HTERT-HM (cell line): ENCODE measurements around a stretch of chr10.

DNA sequence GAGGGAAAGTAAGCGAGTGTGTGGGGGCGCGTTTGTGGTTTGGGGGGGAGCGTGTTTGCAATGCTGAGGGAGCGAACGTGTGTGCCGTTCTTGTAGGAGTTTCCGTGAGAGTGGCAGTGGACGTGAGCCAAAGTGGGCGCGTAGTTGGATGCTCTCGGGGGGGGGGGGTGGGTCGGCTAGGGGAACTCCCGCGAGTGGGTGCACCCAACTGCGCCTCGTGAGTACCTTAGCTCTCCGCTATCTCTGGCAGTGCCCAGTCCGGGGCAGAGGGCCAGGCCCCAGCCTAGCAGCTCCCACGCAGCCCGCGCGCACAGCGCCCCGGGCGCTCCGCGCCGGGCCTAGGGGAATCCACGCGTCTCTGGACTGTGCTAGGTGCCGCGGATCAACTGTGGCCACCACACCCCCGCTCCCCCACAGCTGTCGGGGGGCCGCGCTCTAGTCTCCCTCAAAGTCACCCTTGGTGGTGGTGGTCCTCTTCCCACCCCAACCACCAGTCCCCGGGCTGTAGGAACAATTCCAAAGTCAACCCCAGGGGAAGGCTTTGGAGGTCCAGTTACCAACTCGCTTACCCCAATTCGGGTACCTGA is 842 bp upstream of the ZMIZ1 start:
- RRBS, result 3% methylated on average over 10 of the region's 40 CpGs

DNA sequence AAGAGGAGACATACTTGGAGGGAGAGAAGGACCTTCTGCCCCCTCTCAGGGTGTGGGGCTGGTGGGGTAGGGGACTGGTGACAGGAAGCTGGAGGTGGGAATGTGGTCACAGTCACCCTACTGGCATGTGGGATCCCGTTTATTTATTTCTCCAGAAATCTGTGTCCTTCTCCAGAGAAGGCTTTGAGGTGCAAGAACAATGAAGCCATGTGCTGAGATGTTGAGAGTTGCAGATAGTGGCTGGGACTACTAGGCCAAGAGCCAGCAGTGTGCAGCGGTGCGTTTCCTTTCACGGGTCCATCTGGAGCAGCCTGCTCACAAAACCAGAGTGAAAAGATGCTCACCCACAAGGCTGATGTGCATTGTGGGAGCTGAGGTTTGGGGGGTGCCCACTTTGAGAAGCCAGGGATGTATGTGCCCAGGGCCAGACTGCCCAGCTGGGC is 21.7 kb downstream of the ZMIZ1 start:
- RRBS, result no CpG with 5 or more reads among the region's 4 CpGs

- RRBS, result no CpG with 5 or more reads among the region's 7 CpGs
These were observed 22.6 kb downstream of the ZMIZ1 start for GRCh38 chr10:79091339-79091854.

GRCh38 chr10:79099333-79099587 is 30.5 kb downstream of the ZMIZ1 start:
- RRBS, result no CpG with 5 or more reads among the region's 2 CpGs

GRCh38 chr10:79118582-79119497 is 50.1 kb downstream of the ZMIZ1 start:
- RRBS, result 80% methylated on average over 1 of the region's 22 CpGs

DNA sequence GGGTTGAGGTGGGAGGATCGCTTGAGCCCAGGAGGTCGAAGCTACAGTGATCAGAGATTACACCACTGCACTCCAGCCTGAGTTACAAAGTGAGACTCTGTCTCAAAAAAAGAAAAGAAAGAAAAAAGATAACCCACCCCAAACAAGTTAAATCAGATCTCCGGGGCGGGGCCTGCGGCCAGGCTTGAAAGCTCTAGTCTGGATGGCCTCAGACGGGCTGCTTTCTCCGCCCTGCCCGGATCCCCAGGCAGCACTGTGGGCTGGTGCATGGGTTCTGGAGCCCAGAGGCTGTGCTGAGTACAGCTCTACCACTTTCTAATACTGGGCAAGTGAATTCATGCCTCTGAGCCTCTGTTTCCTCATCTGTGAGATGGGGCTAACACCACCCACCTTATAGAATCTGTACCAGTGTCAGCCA is 83.6 kb downstream of the ZMIZ1 start:
- RRBS, result 36% methylated on average over 6 of the region's 8 CpGs

DNA sequence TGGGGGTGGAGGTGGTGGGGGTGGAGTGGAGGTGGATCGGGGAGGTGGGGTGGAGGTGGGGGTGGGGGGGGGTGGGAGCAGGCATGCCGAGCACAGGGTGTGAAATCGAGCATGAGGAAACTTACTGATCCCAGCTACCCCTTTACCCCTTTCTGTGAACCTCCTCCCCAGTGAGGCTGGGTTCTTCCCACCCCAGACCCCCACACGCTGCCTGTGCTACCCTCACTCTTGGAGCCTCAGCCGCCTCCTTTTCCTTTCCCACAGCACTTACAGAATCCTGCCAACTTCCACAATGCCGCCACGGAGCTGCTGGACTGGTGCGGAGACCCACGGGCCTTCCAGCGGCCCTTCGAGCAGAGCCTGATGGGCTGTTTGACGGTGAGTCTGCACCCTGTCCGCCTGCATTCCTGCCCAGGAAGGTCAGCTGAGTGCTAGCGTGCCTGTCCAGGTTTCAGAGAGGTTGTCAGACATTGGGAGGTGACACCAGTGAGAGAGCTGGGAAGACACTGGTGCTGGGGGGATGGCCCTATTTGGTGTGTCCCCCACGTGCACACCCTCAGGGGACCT is 139.1 kb upstream of the PPIF start:
- RRBS, result no CpG with 5 or more reads among the region's 15 CpGs

GRCh38 chr10:79221019-79221580 is 126.2 kb upstream of the PPIF start:
- RRBS, result no CpG with 5 or more reads among the region's 26 CpGs

- RRBS, result no CpG with 5 or more reads among the region's 8 CpGs
These were observed 120.9 kb upstream of the PPIF start for GRCh38 chr10:79226058-79227023.

DNA sequence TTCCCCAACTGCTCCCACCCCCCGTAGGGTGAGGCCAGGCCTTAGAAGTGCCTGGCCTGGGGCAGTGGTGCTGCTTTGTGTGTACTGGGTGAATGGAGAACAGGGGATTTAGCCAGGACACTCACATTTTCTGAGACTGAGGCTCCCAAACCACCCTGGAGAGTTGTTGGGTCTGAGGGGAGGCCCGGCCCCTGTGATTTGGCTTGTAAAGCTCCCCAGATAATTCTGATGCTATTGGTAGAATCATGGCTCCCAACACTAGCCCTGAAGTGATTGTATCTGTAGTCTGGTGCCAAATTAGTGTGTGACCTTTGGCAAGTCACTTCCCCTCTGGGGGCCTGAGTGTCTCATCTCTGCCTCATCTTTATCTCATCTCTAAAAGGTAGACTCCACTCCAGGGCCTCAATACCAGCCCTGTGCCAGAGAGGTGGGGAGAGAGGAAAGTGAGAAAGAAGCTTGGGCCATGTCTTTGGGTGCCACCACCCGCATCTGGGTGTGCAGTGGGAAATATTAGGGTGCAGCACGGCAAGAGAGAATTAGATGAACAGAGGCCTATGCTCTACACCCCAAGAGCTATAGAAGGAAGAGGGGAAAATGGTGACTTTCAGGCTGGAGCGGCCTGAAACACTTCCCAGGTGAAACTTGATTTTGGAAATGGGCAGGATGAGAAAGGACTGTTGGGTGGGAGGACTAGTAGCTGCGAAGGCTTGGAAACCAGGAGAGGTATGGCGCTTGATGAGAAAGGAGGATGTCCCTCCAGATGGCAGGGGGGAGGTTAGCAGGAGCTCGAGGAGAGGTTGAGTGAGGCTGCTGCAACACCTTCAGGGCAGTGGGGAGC is 99.4 kb upstream of the PPIF start:
- RRBS, result no CpG with 5 or more reads among the region's 8 CpGs

- RRBS, result no CpG with 5 or more reads among the region's 9 CpGs
These were observed 98.8 kb upstream of the PPIF start for GRCh38 chr10:79248444-79248816.

GRCh38 chr10:79250092-79250680 is 97.1 kb upstream of the PPIF start:
- RRBS, result no CpG with 5 or more reads among the region's 7 CpGs

DNA sequence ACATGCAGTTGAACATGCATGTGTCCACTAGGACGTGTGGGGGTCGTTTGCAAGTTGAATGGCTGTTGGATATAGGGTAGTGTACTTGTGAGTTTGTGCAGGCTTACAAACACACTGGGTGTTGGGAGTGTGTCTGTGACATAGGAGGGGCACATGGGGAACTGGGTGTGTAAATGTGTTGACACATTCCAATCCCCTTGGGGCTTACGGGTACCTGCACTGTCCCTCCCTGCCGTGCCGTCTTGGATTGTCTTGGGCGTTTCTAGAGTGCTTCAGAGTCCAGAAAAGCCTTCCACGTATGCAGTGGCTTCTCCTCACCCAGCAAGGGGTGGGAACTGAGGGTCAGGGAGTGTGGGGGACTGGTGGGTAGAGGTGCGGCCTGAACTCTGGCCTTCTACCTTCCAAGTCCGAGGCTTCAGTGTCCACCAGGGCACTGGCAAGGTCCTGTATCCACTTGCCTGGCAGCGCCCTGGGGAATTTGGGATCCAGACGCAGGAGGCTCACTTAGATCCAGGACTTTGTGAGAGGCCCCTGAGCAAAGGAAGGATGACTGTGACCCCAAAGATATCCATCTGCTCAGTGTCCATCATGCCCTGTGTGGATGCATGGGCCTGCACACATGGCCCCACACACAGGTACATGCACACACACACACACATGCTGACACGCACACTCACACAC is 93.9 kb upstream of the PPIF start:
- RRBS, result no CpG with 5 or more reads among the region's 12 CpGs

GRCh38 chr10:79254930-79255911 is 92.0 kb upstream of the PPIF start:
- RRBS, result no CpG with 5 or more reads among the region's 24 CpGs

GRCh38 chr10:79287874-79288967 is 59.0 kb upstream of the PPIF start:
- RRBS, result no CpG with 5 or more reads among the region's 20 CpGs

DNA sequence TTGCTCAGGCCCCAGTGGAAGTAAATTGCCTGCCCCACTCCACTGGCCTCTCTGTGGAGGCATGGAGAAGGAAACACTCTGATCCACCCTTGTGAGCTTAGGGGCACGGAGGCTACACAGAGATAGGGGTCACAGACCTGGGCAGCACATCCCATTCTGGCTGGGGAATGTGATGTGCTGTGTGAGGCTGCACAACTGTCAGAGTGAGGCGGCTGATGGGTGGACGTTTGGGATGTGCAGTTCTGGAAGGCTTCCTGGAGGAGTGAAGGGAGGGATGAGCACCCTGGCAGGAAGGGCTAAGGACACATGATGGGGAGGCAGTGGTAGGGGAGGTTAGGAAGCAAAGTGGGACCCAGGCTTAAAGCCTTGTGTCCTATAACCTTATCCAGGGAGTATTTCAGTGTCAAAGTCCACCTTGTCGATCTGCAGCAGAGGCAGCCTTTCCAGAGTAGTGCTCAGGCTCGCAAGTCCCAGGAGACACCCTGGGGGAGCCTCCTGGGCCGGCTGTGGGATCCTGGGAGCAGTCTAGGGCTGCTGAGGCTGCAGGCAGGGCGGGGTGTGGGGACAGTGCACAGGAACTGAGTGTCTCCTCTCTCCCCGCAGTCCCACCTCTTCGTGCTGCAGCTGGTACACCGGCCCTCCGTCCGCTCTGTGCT is 45.6 kb upstream of the PPIF start:
- RRBS, result no CpG with 5 or more reads among the region's 12 CpGs

DNA sequence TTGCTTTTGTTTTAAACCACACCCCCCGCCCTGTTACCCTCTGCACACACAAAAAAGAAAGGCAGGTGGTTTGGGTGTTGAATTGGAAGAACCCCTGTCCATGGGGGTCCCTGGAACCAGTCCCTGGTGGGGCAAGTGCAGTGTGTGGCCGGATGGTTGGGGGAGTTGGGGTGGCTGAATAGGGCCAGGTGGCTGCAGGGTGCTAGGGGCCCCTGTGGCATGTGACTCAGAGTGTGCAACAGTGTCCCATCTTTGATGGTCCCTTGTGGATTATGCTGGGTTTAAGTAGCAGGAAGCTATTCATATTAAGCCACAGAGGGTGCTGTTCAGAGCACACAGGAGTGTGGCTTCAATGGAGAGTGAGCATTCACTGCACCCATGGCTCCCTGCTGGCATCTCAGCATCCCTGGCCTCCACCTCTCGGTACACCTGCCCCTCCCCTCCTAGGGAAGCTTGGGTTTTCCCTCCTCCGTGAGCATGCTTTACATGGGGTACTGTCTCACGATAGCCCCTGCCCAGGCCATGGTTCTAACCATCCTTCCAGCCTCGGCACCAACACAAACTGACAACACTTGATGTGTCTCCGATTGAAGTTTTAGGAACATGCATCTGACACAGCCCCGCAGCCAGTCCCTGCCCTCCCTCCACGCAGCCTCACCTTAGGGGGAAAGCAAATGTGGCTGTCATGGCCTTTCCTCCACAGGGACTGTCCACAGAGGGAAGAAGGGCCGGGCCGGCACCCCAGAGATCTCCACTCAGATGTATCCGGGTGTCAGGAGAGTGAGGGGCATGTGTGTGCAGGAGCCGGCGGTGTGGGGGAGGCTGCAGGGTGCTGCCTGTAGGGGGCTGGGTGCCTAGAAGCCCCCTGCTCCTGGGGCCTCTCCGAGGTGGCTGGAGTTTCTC is 30.4 kb upstream of the PPIF start:
- RRBS, result no CpG with 5 or more reads among the region's 15 CpGs

DNA sequence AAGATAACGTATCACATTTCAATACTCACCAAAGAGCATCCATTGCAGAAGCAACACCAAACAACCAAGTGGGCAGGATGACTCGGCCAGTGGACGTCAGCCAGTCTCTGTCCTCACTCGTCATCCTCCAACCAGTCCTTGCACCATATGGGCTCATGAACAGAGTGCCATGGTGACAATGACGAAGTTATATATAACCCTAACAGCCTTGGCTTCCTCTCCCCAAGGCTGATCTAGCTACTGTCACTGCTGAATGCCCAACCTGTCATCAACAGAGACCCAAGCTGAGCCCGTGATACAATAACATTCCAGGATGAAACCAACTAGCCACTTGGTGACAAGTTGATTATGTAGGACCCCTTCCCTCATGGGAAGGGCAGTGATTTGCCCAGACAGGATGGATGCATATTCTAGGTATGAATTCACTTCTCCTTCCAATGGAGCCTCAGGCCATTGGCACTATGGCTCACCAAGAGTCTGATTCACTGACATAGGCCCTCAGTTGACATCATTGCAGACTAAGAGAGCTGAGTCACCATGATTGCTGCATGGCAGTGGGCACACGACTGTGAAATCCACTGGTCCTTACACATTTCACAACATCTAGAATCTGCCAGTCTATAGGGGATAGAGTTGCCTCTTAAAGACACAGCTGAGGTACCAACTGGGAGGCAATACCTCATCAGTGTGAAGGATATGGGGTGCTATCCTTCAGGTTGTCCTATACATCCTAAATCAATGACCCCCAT is 26.3 kb upstream of the PPIF start:
- RRBS, result no CpG with 5 or more reads among the region's 7 CpGs

- RRBS, result no CpG with 5 or more reads among the region's 15 CpGs
These were observed 34.5 kb downstream of the PPIF start for GRCh38 chr10:79381622-79382308.

DNA sequence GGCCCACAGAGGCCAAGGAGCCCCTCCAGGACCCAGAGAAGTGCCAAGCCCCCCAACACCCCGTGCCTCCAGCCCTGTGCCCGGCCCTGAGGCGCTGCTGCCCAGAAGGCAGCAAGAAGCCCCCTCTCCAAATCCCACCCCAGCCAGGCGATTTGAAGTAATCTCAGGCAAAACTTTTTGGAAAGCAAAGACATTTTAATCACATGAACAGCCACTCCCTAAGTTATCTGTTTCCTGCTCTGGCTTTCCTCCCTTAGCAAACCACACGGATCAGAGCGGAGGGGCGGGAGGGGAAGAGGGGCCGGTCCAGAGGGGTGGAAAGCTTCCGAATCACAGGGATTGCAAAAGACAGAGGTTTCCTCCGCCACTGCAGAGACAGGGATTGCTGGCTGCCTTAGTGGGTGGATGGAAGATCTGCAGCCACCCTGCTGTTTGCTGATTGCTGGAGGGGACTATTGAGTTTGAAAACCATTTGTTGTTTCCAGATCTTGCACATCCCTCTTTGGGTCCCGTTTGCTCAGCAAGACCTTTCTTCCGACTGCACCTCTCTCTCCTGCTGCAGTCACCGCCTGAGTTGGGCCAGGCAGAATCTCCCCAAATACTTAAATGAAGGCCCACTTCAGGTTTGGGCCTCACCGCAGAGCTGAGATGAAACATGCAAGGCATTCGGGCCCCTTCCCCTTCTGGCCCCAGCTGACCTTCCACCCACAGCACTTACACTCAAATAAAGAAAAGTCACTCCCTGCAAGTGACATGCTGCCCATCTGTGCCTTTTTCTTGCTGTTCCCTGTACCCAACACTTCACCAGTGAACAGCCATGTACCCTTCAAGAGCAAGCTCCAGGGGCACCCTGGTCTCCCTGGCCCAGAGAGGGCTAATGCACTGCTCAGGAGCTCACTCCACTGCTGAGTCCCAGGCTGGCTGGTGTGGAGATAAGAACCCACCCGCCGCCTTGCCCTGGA is 41.0 kb downstream of the ZCCHC24 start:
- RRBS, result no CpG with 5 or more reads among the region's 17 CpGs